Colon Carcinoma Metastatic in the Lung (tissue), 2 donors: ENCODE measurements around a stretch of chr17.

DNA sequence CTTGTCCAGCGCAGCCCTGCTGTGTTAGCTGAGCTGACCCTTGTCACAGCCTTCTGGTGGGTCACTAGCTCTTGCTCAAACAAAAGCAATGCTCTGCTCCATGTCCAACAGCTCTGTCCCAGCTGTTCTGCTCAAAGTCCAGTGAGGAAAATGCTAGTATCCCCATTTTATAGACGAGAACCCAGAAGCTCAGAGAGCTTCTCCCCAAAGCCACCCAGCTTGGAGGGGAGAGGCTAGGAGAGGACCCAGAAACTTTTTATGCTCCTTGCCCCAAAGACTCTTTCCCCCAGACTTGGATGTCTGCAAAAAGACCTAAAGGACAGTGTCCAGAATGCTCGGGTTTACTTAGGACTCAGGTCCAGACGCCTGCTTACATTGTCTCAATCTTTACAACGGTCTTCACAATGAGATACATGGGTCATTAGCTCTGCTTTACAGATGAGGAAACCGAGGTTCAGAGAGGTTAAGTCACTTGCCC is 18.8 kb upstream of the COL1A1 start:
- PRO-cap, 2 experiments: no peak in any of the 2 experiments

- PRO-cap, 2 experiments: no peak in any of the 2 experiments
Observed at GRCh38 chr17:50259707-50260128, 14.5 kb upstream of the TMEM92 start.

- PRO-cap, 2 experiments: no peak in any of the 2 experiments
Observed at GRCh38 chr17:50392235-50393029, 4.9 kb downstream of the LRRC59 start.

DNA sequence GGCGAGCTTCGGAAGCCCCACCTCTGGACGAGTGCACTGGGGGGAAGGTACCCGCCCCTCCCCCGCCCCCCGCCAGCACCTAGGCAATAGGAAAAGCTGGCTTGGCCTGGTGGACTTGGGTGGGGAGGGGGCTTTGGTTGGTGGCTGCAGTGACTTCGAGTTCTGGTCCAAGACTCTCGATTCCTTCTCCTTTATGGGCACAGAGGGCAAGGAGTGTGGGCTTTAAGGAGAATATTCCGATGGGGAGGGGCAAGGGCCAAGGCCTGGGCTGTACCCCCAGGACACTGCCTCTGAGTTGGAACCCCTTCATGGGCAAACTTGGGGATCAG is 401 bp downstream of the ACSF2 start:
- PRO-cap, 2 experiments: no peak in any of the 2 experiments

DNA sequence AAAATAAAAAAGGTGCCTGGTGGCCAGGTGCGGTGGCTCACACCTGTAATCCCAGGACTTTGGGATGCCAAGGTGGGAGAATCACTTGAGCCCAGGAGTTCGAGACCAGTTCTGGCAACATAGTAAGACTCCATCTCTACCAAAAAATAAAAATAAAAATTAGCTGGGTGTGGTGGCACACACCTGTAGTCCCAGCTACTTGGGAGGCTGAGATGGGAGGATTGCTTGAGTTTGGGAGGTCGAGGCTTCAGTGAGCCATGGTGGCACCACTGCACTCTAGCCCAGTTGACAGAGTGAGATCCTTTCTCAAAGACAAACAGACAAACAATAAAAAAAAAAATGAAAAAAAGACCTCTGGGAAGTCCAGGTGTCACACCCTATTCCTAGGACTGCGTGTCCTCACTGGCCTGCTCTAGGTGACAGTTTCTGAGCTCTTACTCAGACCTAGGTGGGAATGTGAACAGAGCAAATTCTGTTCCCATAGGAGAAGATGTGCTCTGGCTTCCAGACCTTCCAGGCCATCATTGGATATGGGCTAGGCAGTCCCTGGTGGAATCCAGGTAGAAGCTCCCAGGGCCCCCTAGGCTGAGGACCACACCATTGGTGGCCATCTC is 11.8 kb downstream of the CHAD start:
- PRO-cap, 2 experiments: no peak in any of the 2 experiments

DNA sequence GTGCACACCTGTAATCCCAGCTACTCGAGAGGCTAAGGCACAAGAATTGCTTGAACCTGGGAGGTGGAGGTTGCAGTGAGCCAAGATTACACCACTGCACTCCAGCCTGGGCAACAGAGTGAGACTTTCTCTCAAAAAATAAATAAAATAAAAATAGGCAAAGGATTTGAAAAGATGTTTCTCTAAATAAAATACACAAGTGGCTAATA is 9.2 kb upstream of the MYCBPAP start:
- PRO-cap, 2 experiments: no peak in any of the 2 experiments

DNA sequence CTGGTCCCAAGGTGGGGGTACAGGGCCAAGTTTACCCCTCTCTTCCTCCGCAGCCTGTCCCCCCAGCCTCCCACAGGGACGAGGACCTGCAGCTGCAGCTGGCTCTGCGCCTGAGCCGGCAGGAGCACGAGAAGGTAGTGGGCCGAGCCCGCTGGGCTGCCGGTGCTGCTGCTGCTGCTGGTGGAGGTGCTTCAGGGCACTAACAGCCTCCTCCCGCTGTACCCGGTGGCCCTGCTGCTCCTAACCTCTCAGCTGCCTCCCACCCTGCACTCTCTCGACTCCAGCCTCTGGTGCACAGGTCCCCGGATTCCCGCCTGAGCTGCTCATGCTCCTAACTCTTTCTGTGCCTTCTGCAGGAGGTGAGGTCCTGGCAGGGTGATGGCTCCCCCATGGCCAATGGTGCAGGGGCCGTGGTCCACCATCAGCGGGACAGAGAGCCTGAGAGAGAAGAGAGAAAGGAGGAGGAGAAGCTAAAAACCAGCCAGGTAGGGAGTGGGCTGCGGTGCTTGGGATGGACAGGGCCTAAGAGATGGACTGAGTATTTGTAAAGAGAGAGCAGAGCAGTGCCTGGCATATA is 6.4 kb downstream of the EPN3 start:
- PRO-cap, 2 experiments: no peak in any of the 2 experiments

DNA sequence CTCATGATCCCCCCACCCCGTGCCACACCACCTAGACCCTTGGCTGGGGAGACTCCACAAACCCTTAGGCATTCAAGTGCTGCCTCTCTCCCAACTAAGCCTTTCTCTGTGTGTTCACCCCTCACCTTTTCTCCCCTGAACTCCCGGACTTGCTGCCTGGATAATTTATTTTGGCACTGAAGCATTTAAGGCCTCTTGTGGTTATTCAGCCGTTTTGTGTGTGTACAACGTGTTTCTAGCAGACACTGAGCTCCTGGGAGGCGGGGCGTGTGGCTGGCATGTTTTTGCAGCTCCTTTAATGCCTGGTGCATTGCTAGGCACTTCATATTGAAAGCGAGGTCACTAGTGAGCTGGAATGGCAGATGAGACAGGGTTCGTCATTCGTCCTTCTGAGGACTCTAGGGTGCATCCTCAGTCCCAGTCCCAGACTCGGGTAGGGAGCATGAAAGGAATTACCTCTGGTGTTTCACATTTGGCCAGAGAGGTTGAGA is 28.8 kb downstream of the CACNA1G start:
- PRO-cap, 2 experiments: no peak in any of the 2 experiments

- PRO-cap, 2 experiments: peak in 2 of 2 experiments; most common plus-strand start chr17:50662049 (in 2)
Observed at GRCh38 chr17:50661332-50662317, 26.9 kb downstream of the ABCC3 start.

- PRO-cap, 2 experiments: no peak in any of the 2 experiments
Observed at GRCh38 chr17:50802723-50803175, 32.6 kb upstream of the WFIKKN2 start.

- PRO-cap, 2 experiments: no peak in any of the 2 experiments
Observed at GRCh38 chr17:50831460-50831963, 3.9 kb upstream of the WFIKKN2 start.

GRCh38 chr17:50883943-50884373 is 17.8 kb upstream of the TOB1 start:
- PRO-cap, 2 experiments: no peak in any of the 2 experiments

GRCh38 chr17:50916216-50917149 is 50.3 kb upstream of the TOB1 start:
- PRO-cap, 2 experiments: no peak in any of the 2 experiments

- PRO-cap, 2 experiments: no peak in any of the 2 experiments
Observed at GRCh38 chr17:50935813-50936063, 69.6 kb upstream of the TOB1 start.

- PRO-cap, 2 experiments: no peak in any of the 2 experiments
Observed at GRCh38 chr17:50939704-50940268, 73.6 kb upstream of the TOB1 start.

- PRO-cap, 2 experiments: peak in 2 of 2 experiments; most common plus-strand start chr17:50948469 (in 1); most common minus-strand start chr17:50948408 (in 1)
Observed at GRCh38 chr17:50947997-50948588, 81.9 kb upstream of the TOB1 start.

DNA sequence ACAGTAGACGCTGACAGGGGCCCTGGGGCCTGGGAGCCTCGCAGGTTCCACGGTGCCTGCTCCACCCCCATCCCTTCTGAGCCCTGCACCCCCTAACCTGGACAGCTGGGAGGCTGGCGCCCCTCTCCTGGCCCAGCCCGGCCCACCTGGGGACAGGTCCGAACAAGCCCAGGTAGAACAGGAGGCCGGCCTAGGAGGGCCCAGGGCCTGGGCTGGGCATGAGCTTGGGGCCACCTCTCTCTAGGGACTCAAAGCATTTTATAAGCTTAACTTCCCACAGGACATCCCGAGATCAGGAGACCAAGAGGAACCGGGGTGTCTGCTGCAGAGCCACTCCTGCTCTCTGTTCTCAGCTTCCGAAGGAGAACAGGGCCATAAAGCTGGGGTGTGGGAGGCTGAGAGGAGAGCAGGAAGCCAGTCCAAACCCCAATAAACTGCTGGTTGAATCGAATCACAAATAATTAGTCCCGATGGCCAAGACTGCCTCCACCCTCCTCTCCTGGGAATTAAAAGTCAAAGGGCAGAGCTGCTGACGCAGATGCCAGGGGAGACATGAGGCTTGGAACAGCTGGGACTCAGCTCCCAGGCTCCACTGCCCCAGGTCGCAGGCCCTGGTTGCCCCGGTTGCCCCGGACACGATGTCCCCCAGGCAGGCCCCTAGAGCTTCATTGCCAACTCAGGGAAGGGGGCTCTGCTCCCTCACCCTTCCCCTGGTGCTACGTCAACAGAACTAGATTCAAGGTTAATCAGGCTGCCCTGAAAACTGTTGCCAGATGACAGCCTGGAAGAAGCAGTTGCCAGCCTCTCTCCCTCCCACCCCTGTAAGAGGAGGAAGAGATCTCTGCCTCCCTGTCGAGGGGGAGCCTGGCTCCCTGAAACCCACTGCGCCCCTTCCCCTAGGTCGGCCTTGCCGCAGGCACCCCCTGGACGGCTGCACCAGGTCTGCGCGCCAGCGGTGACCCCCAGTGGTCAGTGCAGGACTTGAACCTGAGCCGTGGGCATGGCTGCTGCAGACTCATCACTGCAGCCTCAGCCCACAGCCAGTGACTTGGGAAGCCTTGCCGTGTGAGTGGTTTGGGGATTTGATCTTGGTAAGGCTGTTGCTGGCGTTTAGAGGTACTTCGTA is 83.8 kb upstream of the TOB1 start:
- PRO-cap, 2 experiments: peak in 2 of 2 experiments; most common plus-strand start position 303 of the sequence (in 1); most common minus-strand start position 351 of the sequence (in 1)

- PRO-cap, 2 experiments: no peak in any of the 2 experiments
Observed at GRCh38 chr17:50951966-50952196, 85.7 kb upstream of the TOB1 start.

- PRO-cap, 2 experiments: no peak in any of the 2 experiments
Observed at GRCh38 chr17:51029624-51030289, 90.9 kb downstream of the SPAG9 start.

GRCh38 chr17:51046003-51046258 is 74.7 kb downstream of the SPAG9 start:
- PRO-cap, 2 experiments: no peak in any of the 2 experiments